ENCODE measurements around a stretch of chr2.

DNA sequence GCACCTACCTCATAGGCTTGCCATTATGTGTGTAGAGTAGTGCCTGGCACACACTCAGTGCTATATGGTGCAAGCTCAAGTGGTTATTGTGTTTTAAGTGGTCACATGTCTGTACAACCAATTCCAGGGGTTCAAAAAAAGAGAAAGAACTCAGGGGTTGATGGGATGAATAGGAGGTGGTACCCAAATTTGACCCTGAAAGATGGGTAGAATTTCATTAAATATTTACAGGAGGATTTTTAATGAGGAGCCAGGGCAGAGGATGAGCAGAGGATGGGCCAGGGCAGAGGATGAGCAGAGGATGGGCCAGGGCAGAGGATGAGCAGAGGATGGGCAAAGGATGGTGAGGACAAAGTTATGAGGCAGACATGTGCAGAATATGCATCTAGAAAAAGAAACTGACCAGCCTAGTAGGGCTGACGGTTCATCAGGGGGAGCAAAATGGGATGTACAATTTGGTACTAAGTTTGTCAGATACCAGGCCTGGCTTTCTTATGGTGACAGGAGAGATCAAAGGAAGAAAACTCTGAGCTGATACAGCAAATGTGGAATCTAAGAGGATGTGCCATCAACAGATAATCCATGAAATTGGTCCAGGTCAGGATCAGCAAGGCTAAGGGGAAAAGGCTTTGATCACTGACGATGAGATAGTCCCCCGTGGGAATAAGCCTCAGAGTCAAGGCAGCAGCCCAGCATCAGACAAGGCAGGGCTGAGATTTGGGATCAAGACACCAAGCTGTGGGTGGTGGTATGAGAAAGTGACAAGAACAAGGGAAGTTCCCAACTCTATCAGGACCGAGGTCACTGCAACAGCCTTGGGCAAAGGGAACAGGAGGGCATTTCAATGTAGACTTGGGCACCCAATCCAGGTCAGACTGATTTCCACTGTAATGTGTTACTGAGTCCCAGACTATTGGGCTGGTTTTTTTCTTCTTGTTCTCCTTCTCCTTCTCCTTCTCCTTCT lies 18.4 kb downstream of the PLEK start:
- PRO-cap: no peak
- RAMPAGE, long total RNA, 5 experiments: no peak in any of the 5 experiments
- RRBS: no CpG with 5 or more reads among the region's 4 CpGs

DNA sequence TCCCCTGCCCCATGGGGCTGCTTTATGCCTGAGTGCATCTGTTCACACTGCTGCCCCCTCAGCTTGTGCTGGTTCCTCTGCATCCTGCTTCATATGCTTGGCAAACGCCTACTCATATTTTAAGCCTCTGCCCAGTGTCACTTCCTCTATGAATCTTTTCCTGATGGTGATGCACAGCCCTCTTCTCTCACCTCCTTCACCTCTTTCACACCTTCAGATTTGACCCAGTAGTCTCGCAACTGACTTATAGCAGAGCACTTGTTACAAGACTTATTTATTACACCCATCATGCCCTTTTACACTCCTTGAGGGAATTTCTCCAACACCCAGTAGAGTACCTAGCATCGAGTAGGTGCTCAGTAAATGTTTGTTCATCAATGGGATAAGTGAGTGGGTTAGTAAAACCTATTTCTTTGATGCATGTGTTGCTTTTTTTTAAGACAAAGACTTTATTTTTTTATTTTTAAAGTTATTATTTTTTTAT lies 20.6 kb downstream of the PLEK start:
- PRO-cap: no peak
- RAMPAGE, long total RNA, 5 experiments: no peak in any of the 5 experiments
- RRBS: no CpG with 5 or more reads among the region's 3 CpGs

GRCh38 chr2:68388629-68389303 lies 23.7 kb downstream of the PLEK start:
- PRO-cap: no peak
- RAMPAGE, long total RNA, 5 experiments: no peak in any of the 5 experiments
- RRBS: no CpG with 5 or more reads among the region's 3 CpGs

DNA sequence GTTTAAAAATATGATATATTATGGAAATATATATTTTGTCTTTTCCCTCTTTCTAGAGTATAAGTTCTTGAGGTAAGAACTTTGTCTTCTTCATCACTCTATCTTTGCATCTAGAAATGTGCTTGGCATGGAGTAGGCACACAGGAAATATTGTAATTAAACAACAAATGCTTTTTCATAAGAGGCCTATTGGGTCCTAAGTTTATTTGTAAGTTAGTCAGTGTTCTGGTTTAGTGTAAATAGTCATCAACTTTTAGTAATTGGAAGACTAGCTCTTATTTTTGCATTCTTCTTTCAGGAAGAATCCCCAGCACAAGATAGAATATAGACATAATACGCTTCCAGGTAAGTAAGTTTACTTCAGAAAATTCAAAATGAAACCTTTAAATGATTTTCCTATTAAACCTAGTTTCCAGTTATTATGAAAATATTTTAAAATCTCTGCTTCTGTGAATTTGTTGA lies 76.3 kb upstream of the PROKR1 start:
- PRO-cap: no peak
- RAMPAGE, long total RNA, 5 experiments: start-site peak on the plus strand in 2 of 5 experiments, centred at positions 263 to 332 of the sequence, 7 to 8 reads per replicate
- RRBS: no CpG with 5 or more reads among the region's 1 CpG

GRCh38 chr2:68721269-68721944 lies 13.2 kb upstream of the ARHGAP25 start:
- PRO-cap: unidirectional peak, plus-strand start at chr2:68721708
- RAMPAGE, long total RNA, 5 experiments: no peak in any of the 5 experiments
- RRBS: no CpG with 5 or more reads among the region's 6 CpGs

DNA sequence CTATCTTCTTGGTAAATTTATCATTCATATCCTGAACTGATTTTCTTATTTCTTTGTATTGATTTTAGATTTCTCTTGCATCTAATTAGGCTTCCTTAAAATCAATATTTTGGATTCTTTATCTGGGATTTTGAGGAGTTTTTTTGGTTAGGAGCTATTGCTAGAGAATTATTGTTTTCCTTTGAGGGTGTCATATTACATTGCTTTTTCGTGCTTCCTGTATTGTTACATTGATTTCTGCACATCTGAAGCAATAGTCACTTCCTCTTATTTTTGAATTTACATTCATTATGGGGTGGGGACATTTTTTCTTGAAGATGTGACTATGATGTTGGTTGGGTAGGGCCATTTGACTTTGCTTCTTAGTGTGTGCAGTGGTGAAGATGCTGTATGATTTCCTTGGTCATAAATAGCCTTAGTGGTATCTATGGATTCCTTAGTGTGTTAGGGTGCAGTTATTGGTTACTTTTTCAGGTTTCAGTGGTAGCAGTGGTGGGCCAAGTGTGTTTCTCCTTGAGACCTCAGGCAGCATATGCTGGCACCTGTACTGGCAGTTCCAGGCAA lies 61.7 kb downstream of the ARHGAP25 start:
- PRO-cap: no peak
- RAMPAGE, long total RNA, 5 experiments: no peak in any of the 5 experiments
- RRBS: no CpG with 5 or more reads among the region's 1 CpG

DNA sequence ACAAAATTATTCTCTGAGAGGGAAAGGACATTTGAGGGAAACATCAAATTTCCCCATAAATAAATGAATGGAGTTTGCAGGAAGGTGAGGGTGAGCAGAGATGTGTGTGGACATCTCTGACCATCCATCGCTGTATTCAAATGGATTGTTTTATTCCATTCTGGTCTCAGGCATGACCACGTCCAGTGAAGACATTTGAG lies 45.0 kb downstream of the BMP10 start:
- PRO-cap: no peak
- RAMPAGE, long total RNA, 5 experiments: no peak in any of the 5 experiments
- RRBS: no CpG with 5 or more reads among the region's 2 CpGs

DNA sequence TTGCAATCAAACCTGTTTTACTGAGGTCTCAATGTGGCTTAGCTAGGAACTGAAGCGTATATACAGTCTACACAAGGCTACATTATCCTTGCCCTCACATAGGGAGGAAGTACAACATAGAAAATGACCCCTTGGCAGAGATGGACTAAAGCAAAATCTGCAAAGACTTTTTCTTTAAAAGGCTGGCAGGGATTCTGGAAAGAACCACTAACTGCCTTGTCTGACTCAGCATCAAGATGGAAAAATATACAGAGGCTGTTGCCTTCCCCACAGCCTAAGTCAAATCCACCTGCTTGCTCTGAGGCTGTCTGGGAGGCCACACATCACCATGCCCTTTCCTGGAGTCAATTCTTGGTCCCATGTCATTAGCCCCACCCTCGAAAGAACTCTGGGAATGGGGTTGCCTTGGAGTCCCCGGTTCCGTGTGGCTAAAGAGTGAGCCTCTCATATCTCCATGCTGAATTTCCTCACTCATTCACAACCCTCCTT lies 39.6 kb downstream of the BMP10 start:
- PRO-cap: no peak
- RAMPAGE, long total RNA, 5 experiments: no peak in any of the 5 experiments
- RRBS: no CpG with 5 or more reads among the region's 4 CpGs

DNA sequence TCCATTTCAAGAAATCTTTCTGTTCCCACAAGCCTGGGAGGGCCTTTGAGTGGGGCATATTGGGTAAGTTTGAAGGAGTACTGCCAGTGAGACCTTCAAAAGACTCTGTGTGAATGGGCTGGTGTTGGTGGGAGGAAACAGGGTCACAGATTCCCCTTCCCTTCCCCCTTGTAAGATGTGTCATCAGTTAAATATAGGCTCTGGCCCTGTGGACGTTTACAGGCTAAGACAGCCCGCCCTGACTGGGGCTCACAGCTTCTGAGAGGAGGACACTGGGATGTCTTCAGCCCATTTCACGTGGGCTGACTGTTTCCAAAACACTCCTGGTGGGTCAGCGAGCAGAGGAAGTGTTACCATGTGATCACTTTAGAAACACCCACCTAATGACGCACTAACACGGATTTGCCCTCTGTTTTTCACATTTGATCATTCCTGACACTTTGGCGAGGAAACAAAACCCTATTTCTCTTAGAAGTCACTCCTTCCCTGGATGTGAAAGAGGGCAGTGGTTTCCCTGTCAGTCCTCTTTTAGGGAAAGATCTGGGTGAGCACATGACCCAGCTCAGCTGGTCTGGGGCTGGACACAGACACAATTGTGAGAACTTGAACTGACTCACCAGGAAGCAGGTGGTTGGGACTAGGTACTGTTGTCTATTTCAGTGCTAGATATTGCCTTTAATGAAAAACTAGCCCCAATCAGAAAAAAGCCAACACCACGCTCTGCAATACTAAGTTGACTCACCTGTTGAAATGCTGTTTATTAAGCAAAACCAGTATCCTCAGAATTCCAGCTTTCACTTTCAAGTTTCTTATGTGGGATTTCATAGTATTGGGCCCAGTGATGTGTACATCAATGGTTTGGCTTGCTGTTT lies 38.9 kb downstream of the BMP10 start:
- PRO-cap: unidirectional peak, minus-strand start at position 530 of the sequence
- RAMPAGE, long total RNA, 5 experiments: no peak in any of the 5 experiments
- RRBS: no CpG with 5 or more reads among the region's 8 CpGs

DNA sequence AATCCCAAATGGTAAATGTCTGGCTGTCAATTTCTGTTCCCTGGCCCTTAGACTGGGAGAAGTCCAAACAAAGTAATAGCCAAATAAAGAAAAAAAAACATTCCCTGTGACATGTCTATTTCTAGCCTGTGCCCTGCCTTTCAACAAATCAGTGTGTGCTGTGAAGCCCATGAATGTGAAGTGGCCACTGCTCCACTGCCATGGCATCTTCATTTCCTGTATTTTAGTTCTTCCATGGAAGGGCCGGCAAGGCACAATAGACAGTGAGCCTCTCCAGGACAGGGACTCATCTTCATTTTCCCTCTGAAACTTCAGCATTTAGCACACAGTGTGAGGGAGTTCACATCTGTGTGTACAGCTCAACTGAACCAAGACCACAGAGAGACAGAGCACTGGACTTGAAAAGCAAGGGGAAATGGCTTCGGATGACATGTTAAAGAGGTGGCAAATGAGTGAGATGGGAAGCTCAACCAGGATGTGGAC lies 140.0 kb downstream of the ANTXR1 start:
- PRO-cap: no peak
- RAMPAGE, long total RNA, 5 experiments: no peak in any of the 5 experiments
- RRBS: no CpG with 5 or more reads among the region's 2 CpGs

DNA sequence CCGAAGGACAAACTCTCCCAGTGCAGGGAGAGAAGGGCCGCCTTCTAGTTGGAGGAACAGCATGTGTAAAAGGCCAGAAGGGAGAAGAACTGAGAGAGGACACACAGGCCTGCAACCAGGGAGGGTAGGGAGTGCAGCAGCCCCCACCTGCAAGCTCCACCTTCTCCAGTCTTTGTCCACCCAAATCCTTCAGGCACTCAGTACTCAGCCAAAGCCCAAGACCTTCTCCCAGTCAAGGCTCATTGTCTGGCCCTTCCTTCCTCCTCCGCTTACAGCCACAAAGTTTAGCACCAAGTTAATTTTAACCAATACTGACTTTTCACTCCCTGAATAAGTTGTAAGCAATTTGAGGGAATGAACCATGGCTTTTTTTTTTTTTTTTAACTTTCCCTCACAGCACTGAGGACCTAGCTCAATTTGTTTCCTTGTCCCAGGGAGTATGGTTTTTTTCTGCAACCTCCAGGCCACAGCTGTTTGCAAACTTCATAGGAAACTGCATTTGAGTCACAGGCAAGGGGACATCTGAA lies 181.7 kb downstream of the GFPT1 start:
- PRO-cap: no peak
- RAMPAGE, long total RNA, 5 experiments: no peak in any of the 5 experiments
- RRBS: no CpG with 5 or more reads among the region's 3 CpGs

GRCh38 chr2:69226086-69226456 lies 161.0 kb downstream of the GFPT1 start:
- PRO-cap: no peak
- RAMPAGE, long total RNA, 5 experiments: no peak in any of the 5 experiments
- RRBS: no CpG with 5 or more reads among the region's 3 CpGs

GRCh38 chr2:69590144-69590730 lies 53.3 kb downstream of the AAK1 start:
- PRO-cap: no peak
- RAMPAGE, long total RNA, 5 experiments: no peak in any of the 5 experiments
- RRBS: no CpG with 5 or more reads among the region's 7 CpGs

DNA sequence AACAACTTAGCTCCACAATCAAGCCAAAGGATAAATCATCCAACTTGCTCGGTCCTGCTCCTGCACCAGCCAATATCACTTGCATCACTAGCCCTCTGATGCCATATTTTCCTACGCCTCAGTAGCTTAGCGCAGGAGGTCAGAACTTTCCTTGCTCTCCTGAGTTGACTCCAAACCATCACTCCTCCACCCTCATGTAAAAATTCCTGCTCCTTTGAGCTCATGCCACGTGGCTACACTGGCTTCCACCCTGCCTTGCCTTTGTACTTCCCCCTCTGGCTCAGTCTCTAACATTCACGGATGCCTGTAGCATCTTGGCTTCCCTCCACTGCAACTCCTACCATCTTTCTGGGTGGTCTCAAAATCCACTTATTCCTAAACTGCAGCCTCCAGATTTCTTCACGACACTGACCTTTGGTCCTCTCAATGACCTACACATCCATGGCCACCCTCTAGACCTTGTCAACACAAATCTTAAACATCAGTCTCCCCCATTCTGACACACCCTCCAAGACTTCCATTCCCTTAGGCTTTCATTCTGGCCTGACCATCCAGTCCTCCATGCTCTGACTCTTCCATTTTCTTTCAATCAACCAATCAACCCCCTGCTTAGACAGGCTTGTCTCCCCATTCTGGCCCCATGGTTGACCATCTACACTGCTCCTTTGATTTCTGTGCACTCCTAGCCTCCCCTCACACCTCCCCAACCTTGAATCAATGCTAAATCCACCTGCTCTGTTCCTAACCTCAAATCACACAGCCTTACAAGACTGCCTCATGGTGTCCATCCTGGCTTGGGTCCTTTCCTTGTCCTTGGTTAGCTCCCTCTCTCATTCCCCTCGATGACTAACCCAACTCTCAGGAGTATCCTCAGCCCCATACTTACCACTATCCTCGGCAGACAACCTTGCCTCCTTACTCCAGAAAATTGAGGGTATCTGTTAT lies 24.9 kb downstream of the AAK1 start:
- PRO-cap: no peak
- RAMPAGE, long total RNA, 5 experiments: start-site peak on the minus strand in 2 of 5 experiments, centred at positions 439 to 544 of the sequence, 6 to 32 reads per replicate
- RRBS: no CpG with 5 or more reads among the region's 8 CpGs

GRCh38 chr2:69695243-69695968 lies 46.5 kb upstream of the ANXA4 start:
- PRO-cap: unidirectional peak, minus-strand start at chr2:69695643
- RAMPAGE, long total RNA, 5 experiments: no peak in any of the 5 experiments
- RRBS: no CpG with 5 or more reads among the region's 7 CpGs

DNA sequence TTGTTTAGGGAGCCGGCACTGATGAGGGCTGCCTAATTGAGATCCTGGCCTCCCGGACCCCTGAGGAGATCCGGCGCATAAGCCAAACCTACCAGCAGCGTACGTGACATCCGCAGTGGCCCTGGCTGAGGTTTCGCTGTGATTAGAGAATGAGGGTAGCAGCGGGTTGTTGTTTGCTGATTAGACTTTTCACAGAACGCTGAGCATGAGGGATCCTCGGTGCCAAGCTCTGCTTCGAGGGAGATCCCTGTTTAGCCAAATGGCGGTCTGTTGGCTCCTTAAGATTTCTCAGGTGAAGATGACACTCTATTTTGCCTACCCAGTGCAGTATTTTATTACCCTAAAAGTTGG lies 21.6 kb upstream of the GMCL1 start:
- PRO-cap: no peak
- RAMPAGE, long total RNA, 5 experiments: start-site peak on the plus strand in 2 of 5 experiments, centred at positions 79 to 104 of the sequence, 17 to 19 reads per replicate
- RRBS: 100% methylated on average over 1 of the region's 13 CpGs

DNA sequence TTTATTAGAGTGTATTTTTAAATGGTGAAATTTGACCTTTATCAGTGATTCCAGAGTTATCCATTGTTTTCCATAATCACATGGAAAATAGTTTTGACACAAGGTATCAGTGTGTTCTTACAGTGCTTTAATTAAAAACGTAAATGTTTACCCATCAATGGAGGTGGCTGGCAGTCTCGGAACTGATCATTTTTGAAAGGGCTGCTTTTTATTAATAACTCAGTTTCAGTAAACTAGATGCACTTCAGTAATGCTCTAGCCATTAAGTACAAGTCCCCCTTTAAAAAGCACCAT lies 3.8 kb downstream of the MXD1 start:
- PRO-cap: no peak
- RAMPAGE, long total RNA, 5 experiments: no peak in any of the 5 experiments
- RRBS: no CpG with 5 or more reads among the region's 2 CpGs

- PRO-cap: no peak
- RAMPAGE, long total RNA, 5 experiments: no peak in any of the 5 experiments
- RRBS: 90% methylated on average over 5 of the region's 15 CpGs
These were observed 17.0 kb upstream of the ASPRV1 start for GRCh38 chr2:69978389-69978957.

GRCh38 chr2:70018797-70019463 lies 57.5 kb upstream of the ASPRV1 start:
- PRO-cap: no peak
- RAMPAGE, long total RNA, 5 experiments: no peak in any of the 5 experiments
- RRBS: no CpG with 5 or more reads among the region's 2 CpGs

GRCh38 chr2:70086883-70087252 lies 409 bp upstream of the PCBP1 start:
- PRO-cap: bidirectional peak, plus-strand start at chr2:70087118, minus-strand start at chr2:70086946
- RAMPAGE, long total RNA, 5 experiments: start-site peak on the minus strand in 4 of 5 experiments, at chr2:70086933-70087021 at its widest, 20 to 130 reads per replicate
- RRBS: 1% methylated on average over 21 of the region's 39 CpGs

All from stomach (tissue), 7 donors.